Duodenum (tissue), 1 donor: ENCODE measurements around the gene BARHL1.

DNA sequence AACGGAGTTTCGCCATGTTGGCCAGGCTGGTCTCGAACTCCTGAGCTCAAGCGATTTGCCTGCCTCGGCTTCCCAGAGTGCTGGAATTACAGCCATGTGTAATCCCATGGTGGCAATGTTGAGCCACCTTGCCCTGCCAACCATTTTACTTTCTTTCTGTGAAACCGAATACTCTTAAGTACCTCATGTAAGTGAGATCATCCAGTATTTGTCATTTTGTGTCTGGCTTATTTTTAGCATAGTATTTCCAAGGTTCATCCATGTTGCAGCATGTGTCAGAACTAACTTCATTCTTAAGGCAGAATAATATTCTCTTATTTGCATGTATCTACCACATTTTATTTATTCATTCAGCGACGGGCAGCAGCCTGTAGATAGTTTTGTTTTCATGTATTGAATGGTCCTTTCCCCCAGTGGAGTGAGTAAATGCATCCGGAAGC, 8.3 kb downstream of the PRRC2B start:
- PRO-cap, result no peak

DNA sequence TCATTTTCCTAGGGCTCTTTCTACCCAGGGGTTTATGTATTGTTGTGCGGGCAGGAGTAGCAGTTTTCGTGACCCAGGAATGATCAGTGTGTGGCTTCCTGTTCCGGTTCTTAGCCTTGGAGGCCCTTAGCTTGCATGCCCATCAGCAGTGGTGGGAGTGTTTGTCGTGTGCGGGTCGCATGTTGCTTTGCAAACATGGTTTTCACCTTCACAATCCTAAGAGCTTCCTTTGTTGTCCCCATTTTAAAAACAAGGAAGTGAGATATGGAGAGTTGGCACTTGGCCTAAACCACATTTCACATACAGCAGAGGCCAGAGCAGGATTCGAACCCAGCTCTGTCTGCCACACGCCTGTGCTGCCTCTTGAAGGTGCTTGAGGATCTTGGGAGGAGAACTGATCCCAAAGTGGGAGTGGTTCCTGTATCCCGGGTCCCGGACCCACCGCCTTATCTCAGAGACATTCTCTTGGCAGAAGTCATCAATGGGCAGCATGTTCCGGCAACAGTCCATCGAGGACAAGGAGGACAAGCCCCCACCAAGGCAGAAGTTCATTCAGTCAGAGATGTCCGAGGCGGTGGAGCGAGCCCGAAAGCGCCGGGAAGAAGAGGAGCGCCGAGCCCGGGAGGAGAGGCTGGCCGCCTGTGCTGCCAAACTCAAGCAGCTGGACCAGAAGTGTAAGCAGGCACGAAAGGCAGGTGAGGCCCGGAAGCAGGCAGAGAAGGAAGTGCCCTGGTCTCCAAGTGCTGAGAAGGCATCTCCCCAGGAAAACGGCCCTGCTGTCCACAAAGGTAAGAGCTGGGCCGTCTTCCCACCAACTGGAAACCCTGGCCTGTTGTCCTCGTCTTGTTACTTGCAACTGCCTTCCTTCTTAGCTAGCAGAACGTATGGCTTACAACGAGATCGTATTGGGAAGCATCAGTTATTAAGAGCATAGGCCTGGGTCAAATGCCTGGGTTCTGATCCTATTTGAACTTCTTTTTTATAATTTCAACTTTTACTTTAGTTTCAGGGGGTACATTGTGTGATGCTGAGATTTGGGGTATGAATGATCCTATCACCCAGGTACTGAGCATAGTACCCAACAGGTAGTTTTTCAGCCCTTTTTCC, 38.1 kb upstream of the POMT1 start:
- PRO-cap, result no peak

GRCh38 chr9:131546592-131547051, 1.3 kb downstream of the PRRT1B start:
- PRO-cap, result no peak

DNA sequence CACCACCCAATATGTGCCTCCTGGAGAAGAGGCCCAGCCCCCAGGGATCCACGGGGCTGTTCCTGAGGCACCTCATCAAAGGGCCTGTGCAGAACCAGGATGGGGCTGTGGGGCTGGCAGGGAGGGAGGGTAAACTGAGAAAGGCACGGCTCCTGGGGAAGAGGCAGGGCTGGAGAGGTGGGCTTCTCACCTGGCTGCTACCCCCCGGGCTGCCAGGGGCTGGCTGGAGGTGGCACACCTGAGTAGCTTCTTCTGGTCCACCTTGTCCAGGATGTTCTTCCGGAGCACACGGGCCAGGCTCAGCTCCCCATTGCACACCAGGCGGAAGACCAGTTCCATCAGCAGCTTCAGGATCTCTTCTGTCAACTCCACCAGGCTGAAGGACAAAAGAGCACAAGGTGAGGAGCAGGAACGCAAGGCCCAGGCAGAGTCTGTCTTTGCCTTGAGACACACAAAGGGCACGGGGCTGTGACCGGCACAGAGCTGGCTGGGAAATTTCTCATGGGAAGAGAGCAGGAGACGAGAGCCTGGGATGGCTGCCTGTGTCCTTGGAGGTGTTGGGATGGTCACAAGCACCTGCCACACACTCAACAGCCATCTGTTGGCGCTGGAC, 43.4 kb downstream of the PRRT1B start:
- PRO-cap, result no peak

DNA sequence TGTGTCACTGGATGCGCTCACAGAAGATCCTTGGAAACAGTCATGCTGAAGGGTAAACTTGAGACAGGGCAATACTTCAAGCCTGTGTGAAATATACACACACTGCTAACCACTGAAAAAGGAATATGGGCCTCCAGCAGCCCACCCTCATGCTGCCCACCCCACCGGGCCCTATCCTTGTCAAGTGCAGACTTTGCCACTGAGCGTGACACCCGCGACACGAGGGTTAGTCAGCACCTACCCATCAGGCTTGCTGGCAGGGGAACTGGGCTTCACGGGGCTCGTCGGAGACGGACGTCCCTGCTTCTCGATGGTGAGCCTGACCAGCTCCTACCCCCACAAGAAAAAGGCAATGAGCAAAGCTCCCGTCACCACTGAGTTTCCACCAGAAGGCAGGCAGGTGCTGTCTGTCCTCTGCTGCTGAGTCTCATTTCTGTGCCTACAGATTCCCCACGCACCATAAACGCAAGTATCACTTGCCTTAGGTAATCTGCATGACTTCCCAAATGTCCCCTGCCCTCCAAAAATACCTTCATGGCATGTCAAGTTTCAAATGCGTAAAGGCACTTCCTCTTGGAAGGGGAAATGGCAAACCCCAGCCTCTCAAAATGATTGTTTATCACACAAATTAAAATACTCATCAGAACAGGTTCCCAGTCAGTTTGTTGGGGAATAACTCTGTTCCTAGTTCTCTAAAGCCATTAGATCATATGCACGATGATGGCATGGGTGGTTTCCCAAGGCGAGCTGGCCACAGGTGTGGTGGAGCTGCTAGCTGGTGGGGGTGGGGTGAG, 84.9 kb downstream of the PRRT1B start:
- PRO-cap, result no peak

GRCh38 chr9:131649720-131650652, 89.9 kb downstream of the RAPGEF1 start:
- PRO-cap, result no peak

DNA sequence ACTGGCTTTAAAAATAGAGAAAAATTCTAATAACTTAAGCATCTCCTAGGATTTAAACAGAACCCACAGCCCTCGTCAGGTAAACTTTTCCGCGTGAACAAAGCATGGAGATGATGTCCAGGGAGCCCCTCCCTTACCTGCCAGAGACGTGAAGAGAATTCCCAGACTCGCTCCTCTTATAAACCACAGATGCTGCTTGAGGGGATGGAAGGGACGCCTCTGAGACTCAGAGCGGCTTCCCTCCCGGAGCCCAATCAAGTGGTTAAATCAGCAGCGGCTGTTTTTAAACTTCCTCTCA, 71.9 kb downstream of the RAPGEF1 start:
- PRO-cap, result no peak

GRCh38 chr9:131704350-131704892, 35.5 kb downstream of the RAPGEF1 start:
- PRO-cap, result no peak

- PRO-cap, result no peak
Measured at GRCh38 chr9:131707653-131708160, 32.2 kb downstream of the RAPGEF1 start.

DNA sequence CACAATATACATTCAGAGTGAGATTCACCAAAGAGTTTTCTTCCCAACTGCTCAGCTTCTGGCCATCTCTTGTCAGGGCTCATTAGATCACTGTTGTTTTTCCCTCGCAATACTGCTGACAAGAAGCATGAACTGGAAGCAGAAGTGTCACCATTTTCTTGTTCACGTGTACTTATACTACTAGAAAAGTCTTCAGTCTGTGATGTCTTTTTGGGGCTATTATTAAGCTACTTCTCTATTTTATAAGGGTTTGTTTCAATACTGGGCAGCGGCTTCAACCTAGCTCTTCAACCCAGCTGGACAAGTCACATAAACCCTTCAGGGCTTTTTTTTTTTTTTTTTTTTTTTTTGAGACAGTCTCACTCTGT, 20.7 kb downstream of the RAPGEF1 start:
- PRO-cap, result no peak

- PRO-cap, result no peak
Measured at GRCh38 chr9:131723538-131724158, 16.2 kb downstream of the RAPGEF1 start.

- PRO-cap, result no peak
Measured at GRCh38 chr9:131725123-131725645, 14.7 kb downstream of the RAPGEF1 start.

GRCh38 chr9:132318060-132318889, 36.5 kb downstream of the SETX start:
- PRO-cap, result no peak

DNA sequence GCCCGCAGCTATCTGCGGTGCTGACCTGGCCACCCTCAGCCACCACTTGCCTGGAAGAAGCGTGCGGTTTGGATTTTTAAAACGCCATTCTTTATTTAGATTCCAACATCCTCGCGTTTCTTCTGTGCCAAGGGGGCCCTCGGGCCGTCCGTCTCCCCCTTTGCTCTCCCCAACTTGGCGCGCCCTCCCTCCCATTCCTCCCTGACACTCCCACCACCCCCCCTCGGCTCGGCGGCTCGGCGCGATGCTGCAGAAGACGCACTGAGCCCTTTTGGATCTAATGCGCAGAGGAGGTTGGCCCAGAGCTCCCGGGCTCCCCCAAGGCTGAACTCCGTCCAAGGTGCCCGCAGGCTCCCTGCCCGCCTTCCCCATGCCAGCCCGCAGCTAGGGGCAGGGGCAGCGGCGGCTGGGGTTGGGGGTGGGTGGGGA, at the start of gene BARHL1:
Gene BARHL1 (plus strand): TSS at position 269 of the 429 bp plus-strand sequence.
- PRO-cap, result no peak

DNA sequence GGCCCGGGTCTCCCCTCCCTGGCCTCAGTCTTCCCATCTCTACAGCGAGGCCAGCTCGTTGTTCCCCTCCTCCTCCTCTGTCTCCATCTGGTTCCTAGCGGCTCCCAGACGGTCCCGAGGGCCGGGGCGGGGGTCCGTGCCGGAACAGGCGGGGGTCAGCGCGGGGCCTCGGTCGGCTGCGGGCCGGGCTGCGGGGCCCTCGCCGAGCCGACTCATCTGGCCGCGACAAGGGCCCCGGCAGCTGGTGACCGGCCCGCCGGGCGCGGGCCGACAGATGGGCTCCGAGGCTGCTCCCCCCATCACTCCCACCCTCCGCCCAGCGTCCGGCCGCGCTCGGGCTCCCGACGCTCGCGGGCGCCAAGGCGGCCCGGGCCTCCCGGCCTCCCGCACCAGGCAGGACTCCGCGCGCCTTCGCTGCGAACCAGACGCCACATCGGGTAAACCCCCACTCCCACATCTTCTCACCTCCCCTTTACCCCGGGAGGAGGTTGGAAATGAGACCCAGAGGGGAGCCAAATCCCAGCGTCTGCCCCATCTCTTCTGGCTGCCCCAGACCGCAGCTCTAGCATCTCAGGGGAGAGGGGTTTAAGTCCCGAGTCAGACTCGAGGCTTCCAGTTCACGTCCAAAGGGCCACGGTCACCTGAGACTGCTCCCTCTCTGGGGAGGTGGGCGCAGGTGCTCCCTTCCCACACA, 8.2 kb downstream of the BARHL1 start:
- PRO-cap, result no peak

DNA sequence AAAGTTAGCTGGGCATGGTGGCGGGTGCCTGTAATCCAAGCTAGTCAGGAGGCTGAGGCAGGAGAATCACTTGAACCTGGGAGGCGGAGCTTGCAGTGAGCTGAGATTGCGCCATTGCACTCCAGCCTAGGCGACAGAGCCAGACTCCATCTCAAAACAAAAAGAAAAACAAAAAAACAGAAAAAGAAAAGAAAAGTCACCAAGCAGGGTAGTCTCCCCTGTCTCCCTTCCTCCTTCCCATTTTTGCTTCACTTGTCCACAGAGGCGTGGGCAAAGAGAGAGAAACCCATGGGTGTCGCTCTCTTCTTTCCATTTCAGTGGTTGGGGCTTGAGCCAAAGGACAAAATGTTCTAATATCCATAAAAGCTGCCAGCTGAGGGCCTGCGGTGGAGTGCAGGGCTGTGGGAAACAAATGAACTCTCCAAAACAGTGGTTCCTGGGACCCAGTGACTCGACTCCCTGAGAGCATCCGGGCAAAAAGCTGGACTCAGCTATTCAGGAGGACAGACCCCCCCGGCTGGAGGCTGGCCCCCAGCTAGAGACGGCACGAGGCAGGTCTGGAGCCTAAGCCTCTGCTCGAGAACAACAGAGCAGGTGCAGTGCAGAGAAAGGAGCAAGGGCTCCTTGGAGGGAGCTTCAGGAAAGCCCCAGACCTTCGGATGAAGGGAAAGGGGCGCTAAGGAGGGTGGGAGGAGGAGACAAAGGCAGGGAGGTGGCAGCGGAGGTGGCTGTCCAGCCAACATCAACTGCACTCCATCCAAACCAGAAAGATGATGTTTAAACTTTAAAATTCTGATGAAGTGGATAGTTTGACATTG, 6.8 kb downstream of the AK8 start:
- PRO-cap, result no peak

DNA sequence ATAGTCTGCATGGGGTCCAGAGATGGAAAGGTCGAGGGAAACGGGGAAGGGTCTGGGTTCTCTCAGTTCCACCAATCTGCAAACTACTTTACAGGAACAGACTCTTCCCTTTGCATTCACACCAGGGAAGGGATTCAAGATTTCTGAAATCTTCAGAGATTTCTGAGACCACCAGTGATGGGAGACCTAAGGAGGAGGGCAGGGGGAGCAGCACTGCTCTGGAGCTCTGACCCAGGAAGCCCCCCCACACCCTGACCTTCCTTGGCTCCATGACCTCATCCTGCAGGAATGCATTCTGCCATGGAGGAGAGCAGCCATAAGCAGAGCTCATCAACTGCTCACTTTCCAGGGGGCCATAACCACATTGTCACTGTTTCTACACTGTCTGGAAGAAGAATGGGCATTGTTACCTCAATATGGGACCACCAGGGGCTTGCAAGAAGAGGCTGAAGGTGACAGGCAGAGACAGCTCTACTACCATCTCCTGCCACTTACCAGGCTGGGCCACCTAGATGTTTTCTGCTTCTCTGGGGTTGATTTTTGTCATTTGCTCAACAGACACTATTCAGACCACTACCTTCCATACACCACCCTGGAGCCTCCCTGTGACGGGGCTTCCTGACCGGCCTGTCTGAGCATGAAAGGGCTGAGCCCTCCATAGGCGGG, 2.2 kb upstream of the TSC1 start:
- PRO-cap, result no peak

DNA sequence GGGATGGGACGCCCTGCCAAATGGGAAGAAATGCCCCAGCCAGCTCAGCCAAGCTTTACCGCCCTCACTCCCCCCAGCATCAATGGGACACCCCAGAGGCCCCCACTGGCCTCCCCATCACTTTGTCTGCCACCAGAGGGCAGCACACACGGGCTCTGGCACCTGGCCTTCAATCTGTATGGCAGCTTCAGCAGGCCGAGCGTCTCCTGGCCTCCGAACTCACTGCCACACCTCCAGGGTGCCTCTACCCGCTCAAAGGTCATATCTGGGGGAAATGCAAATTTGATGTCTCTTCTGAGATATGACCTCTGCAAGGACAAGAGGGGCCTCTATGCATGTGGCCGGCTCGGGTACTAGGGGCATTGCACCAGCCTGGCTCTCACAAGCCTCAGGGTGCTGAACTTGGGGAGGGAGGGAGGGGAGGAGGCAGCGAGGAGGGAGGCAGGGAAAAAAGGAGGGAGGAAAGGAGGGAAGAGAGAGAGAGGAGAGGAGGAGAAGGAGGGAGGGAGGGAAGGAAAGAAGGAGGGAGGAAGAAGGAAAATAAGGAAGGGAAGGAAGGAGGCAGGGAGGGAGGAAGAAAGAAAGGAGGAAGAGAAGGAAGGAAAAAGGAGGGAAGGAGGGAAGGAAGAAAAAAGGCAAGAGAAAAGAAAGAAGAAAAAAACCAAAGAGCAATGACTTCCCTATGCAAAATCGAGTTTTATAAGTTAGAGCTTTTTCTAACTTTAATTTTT, 635 bp upstream of the GFI1B start:
- PRO-cap, result no peak

GRCh38 chr9:133080959-133081679, 19.3 kb downstream of the CEL start:
- PRO-cap, result no peak

DNA sequence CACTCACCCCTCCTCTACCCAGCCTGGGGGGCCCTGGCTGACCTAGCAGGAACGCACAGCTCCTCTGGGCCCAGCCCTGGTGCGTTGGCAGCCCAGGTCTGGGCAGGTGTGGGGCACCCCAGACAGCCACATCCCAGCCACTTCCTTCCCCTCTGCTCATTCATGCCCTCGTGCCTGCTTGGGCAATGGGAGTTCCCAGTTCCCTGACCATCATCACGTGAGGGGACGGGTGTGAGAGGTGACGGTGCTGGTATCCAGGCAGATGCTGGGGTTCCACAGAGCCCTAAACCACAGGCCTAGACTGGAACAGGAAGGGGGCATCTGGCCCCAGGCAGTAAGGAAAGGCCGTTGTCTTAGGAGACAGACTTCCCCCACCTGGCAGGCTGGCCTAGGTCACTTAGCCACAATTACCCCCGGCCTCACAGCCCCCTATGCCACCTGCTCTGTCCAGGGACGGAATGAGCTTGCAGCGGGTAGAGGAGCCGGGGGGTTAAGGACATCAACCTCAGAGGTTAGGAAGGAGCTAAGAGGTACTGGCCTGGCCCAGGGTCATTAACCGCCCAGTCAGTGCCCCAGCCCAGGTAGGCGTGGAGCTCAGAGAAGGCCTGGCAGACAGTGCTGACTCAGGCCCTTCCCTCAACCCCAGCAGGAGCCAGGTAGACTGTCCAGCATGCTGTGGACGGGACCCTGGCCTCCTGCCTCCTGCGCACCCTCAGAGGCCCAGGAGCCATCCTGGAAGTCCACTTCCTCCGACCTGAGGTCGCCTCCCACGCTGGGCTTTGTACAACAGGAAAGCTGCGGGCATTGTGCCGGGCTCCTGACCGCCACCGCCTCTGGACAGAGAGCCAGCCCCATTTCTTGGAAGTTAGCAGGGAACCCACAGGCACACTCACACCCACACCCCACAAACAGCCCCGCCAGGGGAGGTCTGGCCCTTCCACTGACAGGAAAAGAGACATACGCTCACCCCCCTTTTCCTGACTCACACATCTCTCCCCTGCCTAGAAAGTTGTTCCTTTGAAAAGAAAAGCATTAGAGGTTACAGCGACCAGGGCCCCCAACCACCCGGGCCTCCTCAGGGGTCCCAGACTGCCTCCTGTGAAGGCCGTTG, 8.0 kb downstream of the RALGDS start:
- PRO-cap, result no peak